Upper lobe of left lung (tissue), 5 donors: ENCODE measurements around a stretch of chr14.

- PRO-cap, 2 experiments: no peak in any of the 2 experiments
- RAMPAGE, long total RNA, 4 experiments: no peak in any of the 4 experiments
Measured at GRCh38 chr14:94394612-94395370, 6.4 kb upstream of the SERPINA1 start.

GRCh38 chr14:94614377-94615670 lies 2.6 kb downstream of the SERPINA3 start:
- PRO-cap, 2 experiments: no peak in any of the 2 experiments
- RAMPAGE, long total RNA, 4 experiments: start-site peak on the plus strand in 2 of 4 experiments, at chr14:94614480-94614840 at its widest, 7 to 26 reads per replicate

GRCh38 chr14:95093731-95094247 lies 63.5 kb downstream of the DICER1 start:
- PRO-cap, 2 experiments: no peak in any of the 2 experiments
- RAMPAGE, long total RNA, 4 experiments: no peak in any of the 4 experiments

DNA sequence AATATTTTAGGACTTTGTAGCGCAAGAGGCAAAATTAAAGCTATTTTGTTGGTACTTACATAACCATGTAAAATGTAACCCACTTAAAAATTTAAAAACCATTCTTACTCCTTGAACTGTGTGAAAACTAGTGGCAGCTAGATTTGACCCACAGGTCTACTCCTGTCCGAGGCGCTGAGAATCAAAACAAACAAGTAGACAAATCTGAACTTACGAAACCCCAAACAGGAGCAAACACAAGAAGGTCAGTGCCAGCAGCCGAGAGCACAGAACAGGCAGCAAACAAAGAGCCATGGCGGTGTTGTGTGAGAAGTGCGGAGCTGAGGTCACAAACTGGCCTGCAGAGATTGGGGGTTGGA lies 79.1 kb upstream of the CLMN start:
- PRO-cap, 2 experiments: no peak in any of the 2 experiments
- RAMPAGE, long total RNA, 4 experiments: no peak in any of the 4 experiments

- PRO-cap, 2 experiments: no peak in any of the 2 experiments
- RAMPAGE, long total RNA, 4 experiments: no peak in any of the 4 experiments
Measured at GRCh38 chr14:95434016-95434415, 82.4 kb downstream of the SYNE3 start.

GRCh38 chr14:95497549-95497748 lies 19.0 kb downstream of the SYNE3 start:
- PRO-cap, 2 experiments: no peak in any of the 2 experiments
- RAMPAGE, long total RNA, 4 experiments: no peak in any of the 4 experiments

- PRO-cap, 2 experiments: no peak in any of the 2 experiments
- RAMPAGE, long total RNA, 4 experiments: no peak in any of the 4 experiments
Measured at GRCh38 chr14:95517966-95518280, 1.5 kb upstream of the SYNE3 start.

DNA sequence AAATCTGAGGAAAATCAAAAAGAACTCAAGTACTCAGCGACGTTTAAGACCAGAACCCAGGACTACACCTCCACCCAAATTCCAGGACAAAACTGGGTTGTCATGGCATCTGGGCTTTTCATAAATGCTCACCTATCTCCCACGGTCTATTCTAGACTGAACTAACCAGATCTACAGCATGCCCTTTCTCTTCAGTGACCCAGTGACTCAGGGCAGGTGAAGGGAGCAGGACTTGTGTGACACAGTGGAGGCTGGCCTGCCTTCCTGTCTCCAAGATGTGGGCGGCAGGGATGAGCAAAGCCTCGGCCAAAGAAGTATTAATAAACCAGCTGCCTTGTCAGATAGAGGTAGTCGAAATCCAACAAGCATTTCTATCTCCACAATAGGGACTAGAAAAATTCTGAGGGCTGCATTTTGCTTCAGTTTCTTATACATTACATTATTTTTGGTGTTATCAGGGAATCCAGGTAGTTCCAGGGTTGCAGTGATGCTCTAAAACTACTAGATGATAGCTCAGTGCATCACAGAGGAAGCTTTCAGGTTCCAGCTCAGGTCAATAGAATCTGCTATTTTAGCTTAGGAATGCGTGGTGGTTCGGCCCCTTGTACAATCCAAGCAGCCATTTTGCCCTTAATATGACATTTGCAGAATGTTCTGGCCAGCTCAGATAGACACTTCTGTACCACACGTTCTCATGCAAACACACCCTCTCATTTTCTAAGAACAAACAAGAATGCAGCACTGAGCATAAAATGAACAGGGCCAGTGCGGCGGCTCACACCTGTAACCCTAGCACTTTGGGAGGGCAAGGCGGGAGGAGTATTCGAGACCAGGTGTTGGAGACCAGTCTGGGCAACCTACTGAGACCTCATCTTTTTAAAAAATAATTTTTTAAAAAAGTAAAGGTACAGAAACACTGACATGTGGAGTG lies 4.1 kb upstream of the GLRX5 start:
- PRO-cap, 2 experiments: no peak in any of the 2 experiments
- RAMPAGE, long total RNA, 4 experiments: no peak in any of the 4 experiments

DNA sequence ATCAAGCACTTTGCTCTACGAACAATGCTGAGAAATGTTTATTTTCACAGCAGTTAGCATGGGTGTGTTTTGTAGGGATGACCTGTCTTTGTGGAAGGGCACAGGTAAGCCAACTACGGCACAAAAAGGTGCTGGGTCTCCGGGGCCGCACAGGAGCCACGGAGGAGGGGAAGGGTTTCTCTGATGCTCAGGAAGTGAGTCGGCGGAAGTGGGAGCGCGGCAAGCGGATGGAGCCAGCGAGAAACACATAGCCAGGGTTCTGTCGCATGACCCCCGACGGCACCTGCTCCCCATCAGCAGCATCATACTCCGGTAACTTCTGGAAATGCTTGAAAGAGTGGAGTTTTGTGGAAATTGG lies 65.5 kb upstream of the TCL1B start:
- PRO-cap, 2 experiments: no peak in any of the 2 experiments
- RAMPAGE, long total RNA, 4 experiments: start-site peak on the plus strand in 1 of 4 experiments, centred at position 215 of the sequence, 11 reads per replicate

DNA sequence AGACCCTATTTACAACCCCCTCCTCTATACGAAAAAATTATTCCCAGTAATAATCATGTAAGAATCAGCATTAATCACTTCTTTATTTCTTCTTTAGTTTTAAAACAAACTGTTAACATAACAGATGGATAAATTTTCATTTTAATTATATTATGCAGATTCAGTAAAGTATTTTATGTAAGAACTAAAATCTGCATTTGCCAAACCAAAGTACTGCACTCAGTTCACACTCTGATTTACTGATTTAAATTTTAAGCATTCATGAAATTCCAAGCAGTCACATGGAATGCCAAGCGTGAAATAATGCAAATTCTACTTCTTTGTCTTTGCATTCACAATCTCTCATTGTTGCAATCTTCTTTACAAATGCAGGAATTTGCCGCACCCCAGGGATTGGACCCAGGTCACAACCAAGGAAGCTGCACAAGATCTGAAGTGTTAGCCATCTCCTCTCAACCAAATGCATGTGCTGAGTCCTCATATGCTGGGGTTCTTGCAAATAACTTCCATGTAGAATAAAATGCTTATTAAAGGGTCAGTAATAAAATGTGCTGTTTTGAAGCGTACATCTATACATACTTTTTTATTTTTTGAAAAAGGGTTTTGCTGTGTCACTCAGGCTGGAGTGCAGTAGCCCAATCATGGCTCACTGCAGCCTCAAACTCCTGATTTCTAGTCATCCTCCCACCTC lies 90.6 kb upstream of the C14orf132 start:
- PRO-cap, 2 experiments: no peak in any of the 2 experiments
- RAMPAGE, long total RNA, 4 experiments: no peak in any of the 4 experiments

- PRO-cap, 2 experiments: no peak in any of the 2 experiments
- RAMPAGE, long total RNA, 4 experiments: no peak in any of the 4 experiments
Measured at GRCh38 chr14:96037570-96038311, 1.4 kb upstream of the C14orf132 start.

GRCh38 chr14:96252222-96252741 lies 3.7 kb upstream of the BDKRB1 start:
- PRO-cap, 2 experiments: no peak in any of the 2 experiments
- RAMPAGE, long total RNA, 4 experiments: no peak in any of the 4 experiments

GRCh38 chr14:96285514-96286050 lies 29.6 kb downstream of the BDKRB1 start:
- PRO-cap, 2 experiments: no peak in any of the 2 experiments
- RAMPAGE, long total RNA, 4 experiments: no peak in any of the 4 experiments

- PRO-cap, 2 experiments: no peak in any of the 2 experiments
- RAMPAGE, long total RNA, 4 experiments: start-site peak on the plus strand in 1 of 4 experiments, at chr14:96573956-96574040 at its widest, 8 reads per replicate
Measured at GRCh38 chr14:96573435-96574076, 71.4 kb downstream of the PAPOLA start.

- PRO-cap, 2 experiments: no peak in any of the 2 experiments
- RAMPAGE, long total RNA, 4 experiments: no peak in any of the 4 experiments
Measured at GRCh38 chr14:97458427-97459829, 661.7 kb downstream of the VRK1 start.

- PRO-cap, 2 experiments: no peak in any of the 2 experiments
- RAMPAGE, long total RNA, 4 experiments: no peak in any of the 4 experiments
Measured at GRCh38 chr14:97975083-97975577, 1177.9 kb downstream of the VRK1 start.

DNA sequence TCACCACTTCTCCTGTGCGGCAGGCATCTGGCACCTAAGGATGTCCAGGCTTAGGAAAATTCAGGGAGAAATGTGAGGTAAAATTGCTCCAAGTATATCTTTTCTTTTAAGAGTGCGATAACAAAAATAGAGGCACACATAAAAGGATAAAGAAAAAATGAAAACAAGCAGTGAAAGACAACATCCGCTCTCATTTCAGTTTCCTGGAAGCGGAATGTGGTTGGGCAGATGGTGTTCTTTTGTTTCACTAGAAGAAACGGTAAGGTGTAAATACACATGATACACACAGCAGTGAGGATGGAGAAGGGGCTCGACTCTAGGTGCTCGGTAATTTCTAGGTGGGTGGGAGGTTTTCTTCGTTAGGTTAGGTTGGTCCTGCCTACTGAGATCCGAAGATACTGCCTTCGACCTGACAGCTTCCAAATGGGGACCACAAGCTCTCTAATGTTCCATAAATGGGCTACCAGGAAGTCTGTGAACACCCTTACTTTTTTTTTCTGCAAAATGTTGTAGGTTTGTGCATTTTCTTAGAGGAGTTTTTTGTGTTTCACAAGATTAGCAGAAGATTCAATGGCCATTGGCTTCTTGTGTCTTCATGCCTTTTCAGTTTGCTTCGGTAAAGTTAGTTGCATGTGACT lies 1082.5 kb downstream of the BCL11B start:
- PRO-cap, 2 experiments: no peak in any of the 2 experiments
- RAMPAGE, long total RNA, 4 experiments: no peak in any of the 4 experiments

DNA sequence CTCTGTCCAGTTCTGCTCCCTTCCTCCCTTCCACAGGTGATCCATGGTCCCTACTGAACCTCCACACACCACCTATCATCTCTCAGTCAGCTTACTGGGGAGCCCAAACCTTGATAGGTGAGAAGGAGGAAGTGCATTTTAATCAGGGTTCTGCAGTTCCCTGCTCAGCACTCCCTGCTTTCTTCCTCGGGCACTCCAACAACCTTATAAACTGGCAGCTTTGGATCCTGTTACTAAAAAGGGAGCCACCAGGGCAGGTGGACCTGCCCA lies 664.6 kb downstream of the BCL11B start:
- PRO-cap, 2 experiments: no peak in any of the 2 experiments
- RAMPAGE, long total RNA, 4 experiments: no peak in any of the 4 experiments

DNA sequence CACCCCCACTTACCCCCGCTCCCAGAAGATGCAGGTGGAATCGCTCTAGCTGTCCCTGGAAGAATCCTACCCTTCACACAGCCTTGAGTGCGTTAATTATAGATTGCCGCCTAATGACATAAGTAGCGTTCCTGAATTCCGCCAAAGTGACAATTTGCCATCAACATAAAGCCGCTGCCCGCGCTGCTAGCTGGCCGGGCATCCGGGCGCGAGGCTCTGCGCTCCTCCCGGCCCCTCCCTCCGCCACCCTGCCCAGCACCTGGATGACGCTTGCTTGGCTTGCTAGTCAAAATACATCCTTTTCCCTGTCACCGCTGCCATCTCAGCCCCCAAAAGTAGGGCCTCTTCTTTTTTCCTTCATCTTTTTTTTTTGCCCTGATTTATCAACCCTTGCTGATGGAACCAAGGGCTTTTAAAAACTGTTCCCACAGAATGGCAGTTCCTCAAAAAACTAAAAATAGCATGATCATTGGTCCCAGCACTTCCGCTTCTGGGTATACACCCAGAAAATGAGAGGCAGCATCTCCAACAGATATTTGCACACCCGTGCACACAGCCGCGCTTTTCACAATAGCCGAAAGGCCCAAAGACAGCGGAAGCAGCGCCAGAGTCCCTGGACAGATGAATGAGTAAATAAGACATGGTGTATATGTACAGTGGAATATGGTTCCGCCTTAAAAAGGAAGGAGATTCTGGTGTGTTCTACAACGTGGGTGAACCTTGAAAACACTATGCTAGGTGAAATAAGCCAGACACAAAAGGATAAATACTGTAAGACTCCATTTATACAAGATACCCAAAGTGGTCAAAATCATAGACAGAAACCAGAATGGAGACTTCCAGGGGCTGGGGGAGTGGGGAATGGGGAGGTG lies 235.2 kb downstream of the BCL11B start:
- PRO-cap, 2 experiments: no peak in any of the 2 experiments
- RAMPAGE, long total RNA, 4 experiments: no peak in any of the 4 experiments

DNA sequence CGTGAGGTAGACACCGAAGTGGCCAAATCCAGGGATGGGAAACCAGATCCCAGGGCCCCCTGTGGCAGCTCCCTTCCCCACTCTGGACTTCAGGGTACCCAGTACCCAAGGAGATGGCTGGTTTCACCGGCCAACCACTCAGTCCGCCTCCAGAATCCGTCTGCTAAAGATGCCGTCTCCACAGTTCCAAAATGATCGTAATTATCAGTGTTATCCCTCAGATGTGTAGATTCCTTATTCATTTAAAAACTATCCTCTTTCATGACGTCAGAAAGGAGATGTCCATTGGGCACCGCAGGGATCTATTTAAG lies 90.3 kb downstream of the BCL11B start:
- PRO-cap, 2 experiments: no peak in any of the 2 experiments
- RAMPAGE, long total RNA, 4 experiments: no peak in any of the 4 experiments